Non-pigmented ciliary epithelial cell (primary cell): ENCODE measurements around a stretch of chr6.

GRCh38 chr6:148509392-148510497 lies 167.1 kb downstream of the SASH1 start:
- RRBS: 16% methylated on average over 3 of the region's 15 CpGs

DNA sequence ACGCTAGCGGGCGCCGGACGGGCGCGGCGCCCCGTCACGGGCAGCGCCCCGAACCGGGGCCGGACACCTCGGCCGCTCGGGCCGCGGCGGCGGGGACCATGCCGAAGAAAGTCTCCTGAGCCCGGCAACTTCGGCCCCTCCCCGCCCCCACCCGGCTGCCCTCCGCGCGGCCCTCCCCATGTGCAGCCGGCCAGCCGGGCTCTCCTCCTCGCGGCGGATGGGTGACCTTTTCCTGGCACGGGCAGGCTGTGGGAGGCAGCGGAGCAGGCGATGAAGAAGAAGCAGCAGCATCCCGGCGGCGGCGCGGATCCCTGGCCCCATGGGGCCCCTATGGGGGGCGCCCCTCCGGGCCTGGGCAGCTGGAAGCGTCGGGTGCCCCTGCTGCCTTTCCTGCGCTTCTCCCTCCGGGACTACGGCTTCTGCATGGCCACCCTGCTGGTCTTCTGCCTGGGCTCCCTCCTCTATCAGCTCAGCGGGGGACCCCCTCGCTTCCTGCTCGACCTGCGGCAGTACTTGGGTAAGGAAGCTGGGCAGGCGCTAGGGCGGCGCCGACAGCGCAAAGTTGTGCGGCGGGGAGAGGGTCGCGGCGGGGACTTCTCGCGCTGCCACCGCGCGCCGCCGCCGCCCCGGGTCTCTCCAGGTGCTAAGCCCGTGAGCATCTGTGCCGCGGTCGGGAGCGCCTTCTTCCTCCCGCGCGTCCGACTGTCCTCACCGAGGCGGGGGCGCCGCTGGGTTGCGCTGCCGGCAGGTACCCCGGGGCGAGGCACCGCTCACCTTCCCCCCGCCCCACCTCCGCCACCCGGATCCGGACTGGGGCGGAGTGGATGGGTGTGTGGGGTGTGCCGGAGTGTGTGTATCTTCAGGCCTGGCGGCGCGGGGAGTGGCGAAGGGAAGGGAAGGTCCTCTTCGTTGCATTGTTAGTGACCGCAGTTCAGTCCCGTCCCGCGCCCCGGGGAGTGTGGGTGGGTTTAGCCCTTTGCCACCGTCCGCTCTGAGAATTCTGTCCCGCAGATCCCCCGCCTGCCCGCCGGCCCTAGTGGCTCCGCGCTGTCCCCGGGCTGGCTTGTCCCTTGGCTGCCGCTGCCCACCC lies 676 bp downstream of the UST start:
- RRBS: 2% methylated on average over 64 of the region's 116 CpGs

GRCh38 chr6:148769882-148770445 lies 23.1 kb downstream of the UST start:
- RRBS: no CpG with 5 or more reads among the region's 6 CpGs

DNA sequence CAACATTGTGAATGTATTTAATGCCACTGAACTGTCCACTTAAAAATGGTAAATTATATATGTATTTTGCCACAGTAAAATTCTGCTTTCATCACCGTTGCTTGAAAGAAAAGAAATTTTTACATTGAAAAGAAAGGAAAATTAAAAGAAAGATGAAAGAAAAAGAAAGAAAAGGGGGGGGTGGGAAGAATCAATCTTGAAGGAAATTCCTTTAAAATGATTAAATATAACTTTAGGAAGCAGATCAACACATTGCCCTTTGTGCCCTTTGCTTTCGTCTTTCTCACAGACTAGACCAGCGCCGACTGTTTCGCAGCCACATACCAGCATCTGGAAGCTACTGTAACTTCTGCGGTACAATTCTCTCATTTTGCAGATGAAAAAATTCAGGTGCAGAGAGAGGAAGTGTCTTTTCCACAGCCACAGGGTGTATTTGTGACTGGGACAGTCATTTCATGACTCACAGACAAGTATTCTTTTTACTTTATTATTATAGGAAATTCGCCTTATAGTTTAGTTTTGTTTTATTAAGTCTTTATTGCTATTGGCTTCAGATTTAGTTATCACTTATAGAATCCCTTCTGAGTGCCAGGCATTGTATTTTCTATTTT lies 84.2 kb downstream of the UST start:
- RRBS: no CpG with 5 or more reads among the region's 7 CpGs

DNA sequence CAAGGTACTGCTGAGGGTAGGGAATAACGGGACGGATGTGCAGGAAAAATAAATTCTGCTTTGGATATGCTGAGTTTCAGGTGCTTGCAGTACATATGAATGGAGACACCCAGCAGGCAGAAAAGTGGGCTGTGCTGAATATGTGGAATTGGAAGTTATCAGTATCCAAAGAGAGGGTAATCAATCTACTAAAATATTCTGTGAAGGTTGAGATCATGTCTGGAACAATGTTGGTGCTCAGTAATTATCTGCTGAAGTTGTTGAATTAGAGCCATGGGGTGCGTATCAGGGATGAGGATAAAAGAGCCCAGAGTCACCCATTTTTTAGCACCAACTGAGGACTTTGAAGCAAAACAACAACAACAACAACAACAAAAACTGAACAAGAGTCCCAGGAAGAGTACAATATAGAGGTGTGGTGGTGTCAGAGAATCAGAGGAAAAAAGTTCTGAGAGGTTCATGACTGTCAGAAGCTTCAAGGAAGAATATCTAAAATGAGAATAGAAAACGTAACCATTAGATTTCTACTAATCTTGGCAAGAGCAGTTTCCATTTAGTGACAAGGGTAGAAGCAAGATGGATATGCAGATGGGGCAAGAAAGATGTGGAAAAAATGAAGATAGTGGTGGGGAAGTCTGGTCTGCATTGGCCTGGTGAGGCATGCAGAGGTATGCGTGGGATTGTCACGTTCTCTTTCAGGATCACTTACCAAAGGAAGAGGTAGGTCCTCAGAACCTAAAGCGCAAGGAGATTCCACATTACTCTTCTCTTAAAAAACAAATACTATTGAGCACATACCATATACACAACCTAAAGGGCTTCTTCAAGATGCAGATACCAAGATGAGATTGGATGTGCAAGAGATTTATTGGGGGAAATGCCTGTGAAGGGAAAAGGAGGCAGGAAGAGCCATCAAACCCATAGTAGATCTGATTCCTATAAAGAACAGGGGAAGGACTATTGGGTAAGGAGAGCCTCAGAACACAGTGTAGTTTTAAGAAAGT lies 238.5 kb downstream of the UST start:
- RRBS: no CpG with 5 or more reads among the region's 7 CpGs

- RRBS: no CpG with 5 or more reads among the region's 5 CpGs
These were observed 147.6 kb upstream of the TAB2 start for GRCh38 chr6:149169916-149170231.

GRCh38 chr6:149228507-149228815 lies 89.1 kb upstream of the TAB2 start:
- RRBS: no CpG with 5 or more reads among the region's 5 CpGs

- RRBS: no CpG with 5 or more reads among the region's 13 CpGs
These were observed 85.8 kb upstream of the TAB2 start for GRCh38 chr6:149231600-149232269.

- RRBS: no CpG with 5 or more reads among the region's 3 CpGs
These were observed 82.9 kb upstream of the TAB2 start for GRCh38 chr6:149234554-149235035.

- RRBS: no CpG with 5 or more reads among the region's 10 CpGs
These were observed 59.9 kb upstream of the TAB2 start for GRCh38 chr6:149257443-149258175.

GRCh38 chr6:149318857-149319218 lies 1.3 kb downstream of the TAB2 start:
- RRBS: no CpG with 5 or more reads among the region's 9 CpGs

- RRBS: no CpG with 5 or more reads among the region's 4 CpGs
These were observed 20.4 kb downstream of the TAB2 start for GRCh38 chr6:149337583-149338713.

GRCh38 chr6:149474237-149475074 lies 10.4 kb downstream of the ZC3H12D start:
- RRBS: 93% methylated on average over 10 of the region's 28 CpGs

GRCh38 chr6:149495321-149496215 lies 10.8 kb upstream of the ZC3H12D start:
- RRBS: no CpG with 5 or more reads among the region's 14 CpGs

DNA sequence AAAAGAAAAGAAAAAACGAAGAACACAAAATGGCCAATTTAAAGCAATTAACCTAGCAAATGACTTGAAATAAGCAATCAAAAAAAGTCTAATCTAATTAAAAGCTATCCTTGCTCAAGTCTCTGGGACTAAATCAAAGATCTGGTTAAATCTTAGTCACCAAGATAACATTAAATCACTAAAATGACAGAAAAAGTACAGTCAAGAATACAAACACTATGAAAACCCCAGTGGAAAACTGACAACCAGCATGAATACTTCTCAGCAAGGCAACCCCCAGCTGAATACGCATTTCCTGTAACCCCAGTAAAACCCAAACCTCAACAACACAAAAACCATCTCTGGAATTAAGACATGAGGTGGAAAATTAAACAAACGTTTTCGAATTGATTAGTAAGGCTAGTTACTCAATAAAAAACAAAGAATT lies 23.6 kb upstream of the ZC3H12D start:
- RRBS: no CpG with 5 or more reads among the region's 4 CpGs

DNA sequence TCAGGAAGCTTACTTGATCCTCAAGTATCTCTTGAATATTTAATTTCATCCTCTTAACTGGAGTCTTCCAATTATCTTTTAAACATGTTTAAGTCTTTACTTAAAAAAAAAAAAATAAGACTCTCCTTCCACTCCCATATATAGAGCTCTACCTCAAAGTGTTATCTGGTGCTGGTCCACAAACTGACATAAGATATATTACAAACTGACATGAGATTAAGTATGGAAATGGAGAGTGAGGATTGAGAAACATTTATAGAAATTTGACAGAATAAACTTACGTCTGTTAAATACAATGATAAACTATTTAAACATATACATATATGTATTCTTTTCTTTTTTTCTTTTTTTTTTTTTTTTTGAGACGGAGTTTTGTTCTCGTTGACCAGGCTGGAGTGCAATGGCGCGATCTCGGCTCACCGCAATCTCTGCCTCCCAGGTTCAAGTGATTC lies 28.0 kb downstream of the LATS1 start:
- RRBS: no CpG with 5 or more reads among the region's 7 CpGs

DNA sequence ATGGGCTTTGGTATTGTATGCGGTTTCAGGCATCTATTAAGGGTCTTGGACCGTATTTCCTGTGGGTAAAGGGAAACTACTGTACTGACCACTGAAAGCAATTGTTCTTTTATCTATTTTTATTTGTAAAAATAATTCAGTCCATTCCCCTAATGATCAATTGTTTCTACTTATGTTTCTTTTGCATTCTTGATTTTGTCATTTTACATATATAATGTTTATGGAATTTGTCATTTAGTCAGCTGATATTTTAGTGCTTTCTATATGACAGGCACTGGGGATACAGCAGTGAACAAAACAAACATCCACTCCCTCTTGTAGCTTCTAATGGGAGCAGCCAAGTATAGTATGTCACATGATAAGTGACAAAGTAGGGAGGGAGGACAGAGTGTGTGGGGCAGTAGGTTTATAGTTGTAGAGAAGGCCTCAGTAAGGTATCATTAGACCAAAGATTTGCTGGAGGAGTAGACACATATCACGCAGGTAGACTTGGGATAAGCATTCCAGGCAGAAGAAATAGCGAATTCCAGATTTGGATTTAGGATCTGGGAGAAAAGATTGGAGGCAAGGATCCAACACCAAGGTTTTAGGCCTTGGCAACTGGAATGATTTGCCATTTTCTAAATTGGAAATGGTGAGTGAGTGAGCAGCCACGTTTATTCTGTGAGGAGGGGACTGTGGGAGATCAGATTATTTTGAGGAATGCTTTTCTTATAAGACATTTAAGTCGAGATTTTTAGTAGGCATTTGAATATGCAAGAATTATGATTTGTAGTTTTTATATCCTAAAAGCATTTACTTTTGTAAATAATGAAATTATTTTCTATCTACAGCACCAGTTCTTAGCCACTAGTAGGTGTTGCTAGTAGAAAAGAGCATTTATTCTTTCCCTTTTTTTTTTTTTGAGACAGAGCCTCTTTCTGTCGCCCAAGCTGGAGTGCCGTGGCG lies 6.2 kb downstream of the PCMT1 start:
- RRBS: no CpG with 5 or more reads among the region's 9 CpGs

DNA sequence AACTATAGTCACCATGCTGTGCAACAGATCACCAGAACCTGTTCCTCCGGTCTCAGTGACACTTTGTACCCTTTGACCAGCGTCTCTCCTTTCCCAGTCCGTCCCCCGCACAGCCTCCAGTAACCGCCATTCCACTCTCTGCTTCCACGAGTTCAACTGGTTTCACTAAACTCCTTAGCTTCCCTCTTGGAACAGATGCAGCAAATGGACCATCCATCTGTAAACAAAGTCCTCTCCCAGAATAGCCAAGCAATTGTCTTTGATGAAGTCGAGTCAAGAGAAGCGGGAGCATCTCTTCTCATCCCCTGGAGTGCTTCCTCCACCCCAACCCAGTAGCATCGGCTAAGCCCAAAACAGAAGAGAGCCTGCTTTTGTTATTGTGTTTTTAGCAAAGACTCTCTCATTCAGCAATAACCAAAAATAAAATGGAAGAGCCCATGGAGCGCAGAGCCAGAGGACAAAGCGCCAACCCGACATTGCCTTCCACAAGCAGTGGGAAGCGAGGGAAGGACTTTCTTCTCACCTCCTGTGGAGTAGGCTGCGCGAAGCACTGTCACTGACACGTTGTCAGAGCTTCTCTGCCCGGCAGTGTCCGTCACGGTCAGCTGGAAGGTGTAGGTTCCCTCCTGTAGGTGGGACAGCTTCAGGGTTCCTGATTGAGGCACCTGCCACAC lies 21.6 kb downstream of the LRP11 start:
- RRBS: no CpG with 5 or more reads among the region's 19 CpGs

- RRBS: no CpG with 5 or more reads among the region's 5 CpGs
These were observed 9.2 kb downstream of the LRP11 start for GRCh38 chr6:149854901-149855468.

- RRBS: no CpG with 5 or more reads among the region's 6 CpGs
These were observed 2.7 kb downstream of the RAET1E start for GRCh38 chr6:149895163-149895633.